Vagina (tissue), 1 donor: ENCODE measurements around the genes FOXD3 and LEPR.

- PRO-cap = unidirectional peak, plus-strand start at chr1:61638658
- RAMPAGE, long total RNA = no peak
Observed at GRCh38 chr1:61638102-61638978, 86.6 kb downstream of the TM2D1 start.

DNA sequence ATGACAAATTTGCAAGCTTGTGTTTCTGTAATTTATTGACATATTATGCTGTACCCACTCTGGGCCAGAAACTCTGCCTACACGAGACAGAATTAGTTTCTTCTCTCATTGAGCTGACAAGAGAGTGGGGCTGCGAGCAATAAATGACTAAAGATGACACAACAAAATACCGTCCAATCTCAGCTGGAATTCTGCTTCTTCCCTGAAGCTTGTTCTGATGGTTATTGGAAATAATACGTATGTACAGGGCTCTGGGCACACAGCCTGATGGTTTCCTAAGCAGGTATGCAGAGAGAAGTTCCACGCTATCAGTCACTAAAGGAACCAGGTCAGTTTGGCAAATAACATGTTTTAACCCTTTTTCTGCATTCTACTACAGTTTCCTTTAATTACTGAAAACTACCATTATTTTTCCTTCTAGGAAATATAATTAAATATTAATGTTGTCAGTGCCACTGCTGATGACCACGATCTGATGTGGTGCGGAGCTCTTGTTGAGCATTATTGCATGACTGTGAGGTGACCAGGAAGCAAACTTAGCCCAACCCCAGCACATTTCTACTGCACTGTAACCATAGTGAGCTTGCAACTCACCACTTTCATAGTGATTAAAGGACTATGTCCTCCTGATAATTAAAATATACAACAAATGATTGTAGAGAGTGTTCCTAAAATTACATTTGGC is 221.4 kb upstream of the L1TD1 start:
- PRO-cap = no peak
- RAMPAGE, long total RNA = no peak

- PRO-cap = no peak
- RAMPAGE, long total RNA = no peak
Observed at GRCh38 chr1:62068924-62069441, 125.7 kb upstream of the L1TD1 start.

GRCh38 chr1:62608911-62609358 is 11.6 kb downstream of the ANGPTL3 start:
- PRO-cap = no peak
- RAMPAGE, long total RNA = no peak

DNA sequence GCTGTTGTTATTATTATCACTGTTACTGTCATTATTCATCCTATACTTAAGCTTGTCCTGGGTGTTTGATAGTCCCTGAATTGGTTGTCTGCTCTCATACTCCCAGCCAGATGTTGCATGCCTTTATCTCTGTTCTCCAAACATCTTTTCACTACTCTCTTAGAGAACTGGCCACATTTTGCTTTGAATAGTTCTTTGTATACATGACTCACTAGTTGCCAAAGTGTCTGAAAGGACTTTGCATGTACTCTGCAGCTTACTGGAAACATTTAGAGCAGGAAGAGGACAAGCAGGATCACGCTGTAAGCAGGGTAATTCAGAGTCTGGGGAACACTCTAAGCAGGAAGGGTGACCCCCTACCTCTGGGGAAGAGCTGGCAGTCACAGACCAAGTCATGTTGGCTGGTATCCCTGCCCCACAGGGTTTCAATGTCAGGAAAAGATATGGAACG is 2.2 kb upstream of the DOCK7 start:
- PRO-cap = no peak
- RAMPAGE, long total RNA = no peak

DNA sequence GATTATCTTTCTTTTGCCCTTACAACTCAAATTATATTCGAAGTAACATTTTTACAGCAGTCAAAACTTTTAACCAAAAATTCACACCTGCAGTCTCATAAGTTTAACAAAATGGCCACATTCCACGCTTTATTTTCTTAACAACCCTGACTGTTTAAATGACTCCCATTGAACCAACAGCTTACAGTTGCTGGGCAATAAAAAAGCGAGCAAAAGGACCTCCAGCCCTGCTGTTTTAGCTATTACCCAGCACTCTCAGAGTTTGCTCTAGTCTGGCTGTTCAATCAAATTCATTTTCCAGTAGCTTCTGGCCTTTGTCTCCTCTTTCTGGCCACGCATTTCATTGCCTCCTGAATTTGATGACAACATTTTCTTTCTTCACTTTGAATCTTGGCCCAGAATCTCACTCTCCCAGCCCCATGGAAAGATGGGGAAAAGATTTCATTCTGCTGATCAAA is 44.1 kb upstream of the DOCK7 start:
- PRO-cap = no peak
- RAMPAGE, long total RNA = no peak

- PRO-cap = no peak
- RAMPAGE, long total RNA = no peak
Observed at GRCh38 chr1:63320119-63320904, 2.1 kb upstream of the FOXD3 start.

- PRO-cap = bidirectional peak, plus-strand start at chr1:63322410, minus-strand start at chr1:63322175; bidirectional peak, plus-strand start at chr1:63322571, minus-strand start at chr1:63322447
- RAMPAGE, long total RNA = no peak
Observed at GRCh38 chr1:63321770-63322932, at the start of gene FOXD3. Gene FOXD3 (plus strand): TSS chr1:63322567.

DNA sequence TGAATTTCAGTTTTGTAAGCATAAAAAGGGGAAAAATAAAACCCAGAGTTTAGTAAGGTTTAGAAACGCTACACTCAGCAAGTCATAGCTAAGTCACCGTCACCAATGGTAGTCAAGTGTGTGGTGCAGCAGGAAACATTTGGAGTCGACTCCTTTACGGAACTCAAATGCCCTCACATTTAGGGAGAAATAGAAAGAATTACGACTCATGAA is 519 bp upstream of the PGM1 start:
- PRO-cap = no peak
- RAMPAGE, long total RNA = no peak

GRCh38 chr1:63796441-63797403 is 22.9 kb downstream of the ROR1 start:
- PRO-cap = no peak
- RAMPAGE, long total RNA = start-site peak on the plus strand at chr1:63796760-63796840, 17 reads

- PRO-cap = no peak
- RAMPAGE, long total RNA = start-site peak on the plus strand at chr1:64082911-64083566, 11 reads
Observed at GRCh38 chr1:64083142-64083679, 120.2 kb upstream of the UBE2U start.

- PRO-cap = no peak
- RAMPAGE, long total RNA = no peak
Observed at GRCh38 chr1:64679294-64680203, 65.3 kb upstream of the RAVER2 start.

DNA sequence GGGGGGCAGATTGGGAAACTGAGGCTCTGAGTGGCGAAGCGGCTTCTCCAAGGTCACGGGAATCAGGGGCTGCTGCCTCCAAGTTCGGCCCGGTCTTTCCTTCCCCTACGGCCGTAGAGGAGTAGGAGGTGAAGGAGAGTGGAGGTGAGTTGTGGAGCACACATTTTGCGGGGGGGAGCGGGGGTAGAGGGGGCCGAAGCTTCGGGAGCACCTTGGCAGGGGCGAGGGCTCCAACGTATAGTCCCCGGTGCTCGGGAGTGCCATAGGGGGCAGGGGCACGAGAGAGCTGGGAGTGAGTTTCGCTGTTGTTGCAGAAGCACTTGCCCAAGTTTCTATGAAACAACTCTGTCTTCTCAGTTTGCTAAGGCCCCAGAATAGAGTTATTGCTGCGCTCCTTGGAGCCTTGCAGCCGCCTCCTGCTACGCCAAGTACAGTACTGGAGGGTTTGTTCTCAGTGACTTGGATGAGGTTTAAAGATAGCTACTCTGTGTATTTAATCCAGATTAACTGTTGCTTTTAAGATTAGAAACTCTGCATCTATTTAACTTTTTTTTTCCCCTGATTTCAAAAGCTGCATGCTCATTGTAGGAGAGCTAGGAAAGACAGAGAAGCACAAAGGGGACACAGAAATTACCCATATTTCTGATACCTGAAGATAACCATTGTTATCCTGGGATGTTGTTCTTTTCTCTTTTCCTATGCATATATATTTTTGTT is 888 bp downstream of the RAVER2 start:
- PRO-cap = unidirectional peak, minus-strand start at position 336 of the sequence
- RAMPAGE, long total RNA = no peak

GRCh38 chr1:64826947-64827394 is 82.1 kb downstream of the RAVER2 start:
- PRO-cap = no peak
- RAMPAGE, long total RNA = no peak

- PRO-cap = no peak
- RAMPAGE, long total RNA = no peak
Observed at GRCh38 chr1:64844623-64845021, 99.7 kb downstream of the RAVER2 start.

- PRO-cap = no peak
- RAMPAGE, long total RNA = no peak
Observed at GRCh38 chr1:64962265-64963022, 3.9 kb downstream of the JAK1 start.

GRCh38 chr1:64964864-64965447 is 1.4 kb downstream of the JAK1 start:
- PRO-cap = no peak
- RAMPAGE, long total RNA = no peak

DNA sequence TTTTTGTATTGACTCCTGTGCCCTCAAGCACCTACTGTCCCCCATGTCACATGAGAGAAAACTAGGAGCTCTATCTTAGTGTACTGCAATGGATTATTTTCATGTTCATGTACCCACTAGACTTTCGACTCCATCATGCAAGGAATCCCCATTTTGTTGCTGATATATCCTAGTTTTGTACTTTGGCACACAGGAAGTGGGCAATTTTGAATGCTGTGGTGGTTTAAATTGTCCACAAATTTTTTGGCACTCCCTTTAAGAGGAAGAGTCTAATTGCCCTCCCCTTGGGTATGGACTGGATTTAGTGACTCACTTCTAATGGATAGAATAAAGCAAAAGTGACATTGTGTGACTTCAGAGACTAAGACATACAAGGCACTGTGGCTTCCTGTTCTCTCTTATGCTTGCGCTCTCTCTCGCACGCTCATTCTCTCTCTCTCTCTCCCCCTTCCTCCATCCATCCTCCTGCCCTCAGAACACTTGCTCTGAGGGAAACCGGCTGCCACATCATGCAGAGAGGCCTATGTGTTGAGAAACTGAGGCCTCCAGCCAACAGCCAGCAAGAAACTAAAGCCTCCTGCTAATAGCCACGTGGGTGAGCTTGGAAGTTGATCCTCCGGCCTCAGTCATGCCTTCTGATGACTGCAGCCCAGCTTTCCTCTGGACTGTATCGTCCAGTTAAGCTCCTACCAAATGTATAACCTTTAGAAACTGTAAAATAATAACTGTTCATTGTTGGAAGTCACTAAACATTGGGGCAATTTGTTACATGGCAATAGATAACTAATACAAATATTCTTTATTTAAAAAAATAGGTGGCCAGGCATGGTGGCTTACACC is 43.8 kb upstream of the JAK1 start:
- PRO-cap = no peak
- RAMPAGE, long total RNA = no peak

DNA sequence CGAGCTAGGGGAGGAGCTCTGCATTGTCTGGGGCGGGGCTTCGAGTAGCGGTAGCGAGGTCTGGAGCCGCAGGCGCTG is 308 bp upstream of the LEPR start:
- PRO-cap = no peak
- RAMPAGE, long total RNA = no peak

DNA sequence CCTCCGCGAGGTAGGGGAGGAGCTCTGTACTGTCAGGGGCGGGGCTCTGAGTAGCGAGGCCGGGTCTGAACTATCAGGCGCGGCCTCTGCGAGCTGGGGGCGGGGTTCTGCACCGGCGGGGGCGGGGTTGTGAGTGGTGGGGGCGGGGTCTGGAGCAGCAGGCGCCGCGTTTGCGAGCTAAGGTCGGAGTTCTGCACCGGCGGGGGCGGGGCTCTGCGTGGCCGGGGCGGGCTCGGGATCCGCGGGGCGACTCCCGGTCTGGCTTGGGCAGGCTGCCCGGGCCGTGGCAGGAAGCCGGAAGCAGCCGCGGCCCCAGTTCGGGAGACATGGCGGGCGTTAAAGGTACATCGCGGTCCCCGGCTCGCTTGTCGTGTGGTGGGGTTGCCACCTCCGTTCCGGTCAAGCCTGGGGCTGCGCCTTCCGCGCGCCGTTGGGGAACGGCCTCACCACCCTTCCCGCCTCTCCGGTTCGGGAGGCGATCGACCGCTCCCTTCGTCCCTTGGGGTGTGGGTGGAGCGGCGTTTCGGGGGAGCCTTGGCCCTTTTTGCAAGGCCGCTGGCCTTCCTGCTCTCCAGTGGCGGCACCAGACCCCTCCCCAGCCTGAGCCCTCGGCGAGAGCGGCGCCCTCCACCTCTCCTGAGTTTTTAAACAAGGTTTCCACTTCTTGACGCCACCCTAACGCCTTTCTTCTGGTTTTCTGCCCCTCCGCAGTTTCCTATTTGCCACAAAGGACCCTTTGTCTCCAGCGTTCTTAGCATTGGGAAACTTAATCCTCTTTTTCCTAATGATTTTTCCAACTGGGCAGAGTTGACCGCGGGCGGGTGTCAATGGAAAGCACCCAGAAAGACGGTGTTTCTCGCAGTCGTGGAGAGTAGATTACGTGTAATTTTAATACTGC is at the start of gene LEPR:
TSS of gene LEPR (plus strand) at position 270 of the 898 bp plus-strand sequence.
- PRO-cap = bidirectional peak, plus-strand start at position 315 of the sequence, minus-strand start outside the sequence; unidirectional peak, plus-strand start at position 796 of the sequence
- RAMPAGE, long total RNA = start-site peak on the plus strand centred at position 288 of the sequence, 65 bp wide, 611 reads